Rectum (tissue), 1 donor: ENCODE measurements around the genes NANS, ALG2 and INVS.

GRCh38 chr9:97528054-97528870, 26.8 kb downstream of the TMOD1 start:
- PRO-cap = no peak

DNA sequence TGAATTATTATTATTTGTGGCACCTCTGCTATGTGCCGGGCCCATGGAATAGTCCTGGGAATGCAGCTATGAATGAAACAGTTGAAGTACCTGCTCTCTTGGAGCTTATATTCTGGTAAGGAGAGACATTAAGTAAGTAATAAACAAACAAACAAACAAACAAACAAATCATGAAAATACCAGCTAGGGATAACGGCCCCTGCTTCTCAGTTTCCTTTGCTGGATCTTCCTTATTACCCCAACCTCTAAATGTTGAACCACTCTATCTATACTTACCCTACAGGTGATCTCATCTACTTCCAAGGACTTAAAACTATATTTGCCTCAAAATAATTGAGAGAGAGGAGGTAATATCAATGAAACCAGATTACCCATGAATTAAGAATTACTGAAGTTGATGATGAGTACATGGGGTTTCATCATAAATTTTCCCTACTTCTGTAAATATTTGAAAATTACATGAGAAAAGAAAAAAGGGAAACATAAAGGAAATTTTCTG, 2.8 kb downstream of the TSTD2 start:
- PRO-cap = no peak

GRCh38 chr9:97907035-97907511, 15.2 kb downstream of the TRMO start:
- PRO-cap = no peak

- PRO-cap = no peak
Measured at GRCh38 chr9:97907613-97907980, 14.7 kb downstream of the TRMO start.

GRCh38 chr9:98010940-98011656, 28.0 kb downstream of the ANP32B start:
- PRO-cap = no peak

DNA sequence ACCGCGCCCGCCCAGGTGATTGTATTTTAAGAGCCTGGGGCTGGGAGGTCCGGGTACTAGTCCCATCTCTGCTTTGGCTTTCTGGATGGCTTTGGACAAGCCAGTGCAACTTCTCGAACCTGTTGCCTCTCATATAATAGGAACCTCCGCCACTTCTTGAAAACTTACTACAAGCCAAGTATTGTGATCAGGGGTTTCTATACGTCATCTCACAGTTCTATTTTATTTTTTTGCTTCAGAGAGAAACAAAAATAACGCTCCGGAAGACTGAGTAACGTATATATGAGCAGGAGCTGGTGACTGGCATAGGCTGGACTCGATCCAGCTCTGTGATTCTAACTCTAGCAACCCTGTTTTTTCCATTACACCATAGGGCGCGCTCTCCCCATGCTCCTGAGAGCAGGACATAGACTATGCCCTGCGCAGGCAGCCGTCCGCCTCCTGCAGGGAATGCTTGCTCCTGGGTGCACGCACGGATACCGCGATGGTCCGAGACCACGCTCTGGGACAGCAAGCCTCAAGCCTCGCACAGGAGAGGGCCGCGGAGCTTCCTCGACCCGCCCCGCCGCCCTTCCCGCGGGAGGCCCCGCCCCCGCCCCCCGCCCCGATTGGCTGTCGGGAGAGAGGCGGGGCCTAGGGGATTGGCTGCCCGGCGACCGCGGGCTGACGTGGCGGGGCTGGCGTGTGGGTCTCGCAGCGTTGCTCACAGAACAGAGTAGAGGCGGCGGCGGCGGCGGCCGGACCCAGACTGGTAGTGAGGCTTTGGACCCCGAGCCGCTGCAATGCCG, at the start of gene NANS:
Gene NANS (plus strand): TSS at position 706 of the 788 bp plus-strand sequence.
- PRO-cap = bidirectional peak, plus-strand start at position 713 of the sequence, minus-strand start at position 452 of the sequence

GRCh38 chr9:98075224-98075812, 18.8 kb downstream of the NANS start:
- PRO-cap = no peak

DNA sequence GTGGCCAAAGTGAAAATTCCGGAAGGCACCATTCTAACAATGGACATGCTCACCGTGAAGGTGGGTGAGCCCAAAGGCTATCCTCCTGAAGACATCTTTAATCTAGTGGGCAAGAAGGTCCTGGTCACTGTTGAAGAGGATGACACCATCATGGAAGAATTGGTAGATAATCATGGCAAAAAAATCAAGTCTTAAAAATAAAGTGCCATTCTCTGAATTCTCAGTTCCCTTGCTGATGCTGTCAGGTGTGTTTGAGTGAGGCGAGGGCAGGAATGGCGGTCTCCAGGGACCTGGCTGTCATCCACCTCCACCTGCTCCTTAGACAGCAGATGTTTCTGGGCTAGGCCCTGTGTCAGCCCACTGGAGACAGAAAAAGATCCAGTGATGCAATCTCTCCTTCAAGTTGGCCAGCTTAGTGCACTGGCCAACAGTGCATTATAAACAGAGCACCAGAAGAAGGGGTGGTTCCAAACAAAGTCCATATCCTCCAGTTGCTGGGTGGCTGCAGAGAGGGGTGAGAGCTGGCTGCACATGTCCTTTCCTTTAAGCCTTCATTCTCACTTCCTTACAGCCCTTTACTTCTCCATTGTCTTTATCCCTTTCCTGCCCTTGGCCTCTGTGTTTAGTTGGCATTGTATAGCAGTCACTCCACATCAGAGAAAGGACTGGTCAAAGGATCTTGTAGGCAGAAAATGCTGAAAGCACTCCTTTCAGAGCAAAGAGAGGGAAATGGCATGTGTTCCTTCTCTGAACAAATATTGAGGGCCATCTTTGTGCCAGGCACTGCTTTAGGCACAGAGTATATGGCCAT, 26.5 kb downstream of the NANS start:
- PRO-cap = bidirectional peak, plus-strand start at position 503 of the sequence, minus-strand start at position 412 of the sequence

GRCh38 chr9:98099598-98100424, 19.2 kb downstream of the TRIM14 start:
- PRO-cap = no peak

- PRO-cap = bidirectional peak, plus-strand start at chr9:98120854, minus-strand start at chr9:98120672
Measured at GRCh38 chr9:98120622-98121054, 1.6 kb upstream of the TRIM14 start.

GRCh38 chr9:98809647-98810259, 2.3 kb downstream of the GALNT12 start:
- PRO-cap = bidirectional peak, plus-strand start at chr9:98809944, minus-strand start at chr9:98809780

- PRO-cap = no peak
Measured at GRCh38 chr9:98864289-98864690, 56.8 kb downstream of the GALNT12 start.

GRCh38 chr9:98998243-98999362, 54.9 kb downstream of the COL15A1 start:
- PRO-cap = no peak

GRCh38 chr9:99132410-99132838, 27.5 kb downstream of the TGFBR1 start:
- PRO-cap = no peak

GRCh38 chr9:99150051-99150671, 45.2 kb downstream of the TGFBR1 start:
- PRO-cap = no peak

GRCh38 chr9:99151897-99152537, 47.1 kb downstream of the TGFBR1 start:
- PRO-cap = no peak

DNA sequence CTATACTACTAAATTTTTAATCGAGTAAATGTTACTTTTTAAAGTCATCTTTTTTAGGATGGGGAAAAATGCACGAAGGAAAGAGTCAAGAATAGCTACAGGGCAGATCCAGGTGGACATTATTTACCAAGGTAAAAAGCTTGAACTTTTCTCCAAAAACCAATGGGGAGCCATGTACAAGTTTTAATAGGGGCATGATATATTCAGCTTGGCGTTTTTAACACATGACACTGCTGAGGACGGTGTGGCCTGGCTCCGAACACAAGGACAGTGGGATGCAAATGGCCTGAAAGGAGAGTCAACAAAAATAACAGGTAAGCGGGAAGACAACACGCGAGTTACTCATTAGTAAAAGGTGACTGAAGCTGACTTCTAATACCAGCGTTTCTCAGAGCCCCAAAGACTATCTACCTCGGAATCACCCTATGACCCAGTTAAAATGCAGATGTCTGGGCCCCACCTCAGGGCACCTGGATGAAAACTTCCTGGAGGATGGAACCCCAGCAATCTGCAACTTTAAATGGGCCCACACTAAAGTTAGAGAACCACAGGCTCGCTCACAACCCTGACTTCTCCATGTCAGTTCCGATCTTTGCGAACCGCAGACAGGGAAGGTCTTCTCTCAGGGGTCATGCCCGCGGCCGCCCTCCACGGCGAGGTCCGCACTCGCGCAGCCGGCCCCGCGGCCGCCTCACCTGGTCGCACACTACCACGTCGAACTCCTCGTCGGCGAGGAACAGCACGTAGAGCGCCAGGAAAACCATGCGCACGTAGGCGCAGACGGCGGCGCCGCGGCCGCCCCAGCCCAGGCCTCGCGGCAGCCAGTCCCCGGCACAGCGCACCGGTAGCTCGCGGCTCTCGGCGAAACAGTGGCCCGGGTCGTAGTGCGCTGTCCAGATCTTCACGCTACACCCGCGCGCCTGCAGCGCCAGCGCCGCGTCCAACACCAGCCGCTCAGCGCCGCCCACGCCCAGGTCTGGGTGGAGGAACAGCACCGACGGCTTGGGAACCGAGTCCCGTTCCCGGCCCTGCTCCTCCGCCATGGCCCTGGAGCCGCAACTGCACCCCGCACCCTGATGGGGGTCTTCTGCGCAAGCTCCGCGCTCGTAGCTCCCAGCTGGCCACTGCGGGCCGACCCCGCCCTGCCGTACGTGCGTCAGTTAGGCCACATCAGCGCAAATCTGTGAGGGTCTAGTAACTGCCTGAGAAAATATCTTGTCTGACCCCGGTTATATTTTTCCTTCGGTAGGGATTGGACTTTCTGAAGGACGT, at the start of gene ALG2:
Gene ALG2 (minus strand): TSS at position 1,091 of the 1,272 bp plus-strand sequence.
- PRO-cap = bidirectional peak, plus-strand start at position 706 of the sequence, minus-strand start at position 708 of the sequence; bidirectional peak, plus-strand start at position 885 of the sequence, minus-strand start at position 871 of the sequence; unidirectional peak, minus-strand start at position 978 of the sequence; bidirectional peak, plus-strand start outside the sequence, minus-strand start at position 1,078 of the sequence

DNA sequence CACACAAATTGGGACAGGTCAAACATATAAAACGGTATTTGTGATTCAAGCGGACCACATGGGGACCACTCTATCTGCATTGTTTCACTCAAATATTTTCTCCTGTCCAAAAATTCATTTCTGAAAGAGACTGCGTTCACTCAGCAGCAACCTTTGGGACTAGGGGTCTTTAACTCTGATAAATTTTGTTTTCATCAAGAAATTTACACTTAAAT, 1.2 kb upstream of the NR4A3 start:
- PRO-cap = no peak

DNA sequence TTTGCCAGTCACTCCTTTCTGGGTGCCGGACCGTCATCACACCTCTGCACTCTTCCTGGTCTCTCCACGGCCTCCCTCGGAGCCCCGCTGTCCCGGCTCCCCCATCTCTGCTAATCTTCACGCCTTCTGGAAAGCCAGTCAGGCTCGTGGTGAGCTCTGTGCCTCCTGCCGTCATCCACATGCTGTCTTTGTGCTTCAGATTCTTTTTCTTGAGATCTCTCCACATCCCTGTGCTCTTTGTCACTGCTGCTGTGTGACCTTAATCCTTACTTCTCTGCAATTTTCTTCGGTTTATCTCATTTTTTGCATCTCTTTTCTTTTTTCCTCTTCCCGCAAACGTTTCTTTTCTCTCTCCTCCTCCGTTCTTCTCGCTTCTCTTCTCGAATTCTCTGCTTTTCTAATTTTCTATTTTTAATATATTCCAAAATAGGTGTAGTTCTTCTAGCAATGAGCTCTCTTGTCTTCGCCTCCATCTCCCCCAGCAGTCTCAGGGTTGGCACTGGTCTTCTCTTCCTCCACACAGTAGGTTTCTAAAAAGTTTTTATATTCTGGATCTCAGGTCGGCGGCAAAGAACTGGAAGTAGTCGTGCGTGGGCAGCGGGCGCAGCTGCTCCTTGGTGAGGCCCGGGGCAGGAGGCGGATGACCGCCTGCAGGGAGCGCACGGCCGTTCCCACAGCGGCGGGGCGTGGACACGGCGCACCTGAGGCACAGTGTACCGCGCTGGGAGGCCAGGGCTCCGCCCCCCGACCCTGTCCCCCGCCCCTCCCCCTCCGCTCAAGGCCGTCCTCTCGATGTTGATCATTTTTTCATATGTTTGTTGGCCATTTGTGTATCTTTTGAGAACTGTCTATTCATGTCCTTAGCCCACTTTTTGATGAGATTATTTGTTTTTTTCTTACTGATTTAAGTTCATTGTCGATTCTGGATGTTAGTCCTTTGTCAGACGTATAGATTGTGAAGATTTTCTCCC, 92.3 kb downstream of the STX17 start:
- PRO-cap = no peak

DNA sequence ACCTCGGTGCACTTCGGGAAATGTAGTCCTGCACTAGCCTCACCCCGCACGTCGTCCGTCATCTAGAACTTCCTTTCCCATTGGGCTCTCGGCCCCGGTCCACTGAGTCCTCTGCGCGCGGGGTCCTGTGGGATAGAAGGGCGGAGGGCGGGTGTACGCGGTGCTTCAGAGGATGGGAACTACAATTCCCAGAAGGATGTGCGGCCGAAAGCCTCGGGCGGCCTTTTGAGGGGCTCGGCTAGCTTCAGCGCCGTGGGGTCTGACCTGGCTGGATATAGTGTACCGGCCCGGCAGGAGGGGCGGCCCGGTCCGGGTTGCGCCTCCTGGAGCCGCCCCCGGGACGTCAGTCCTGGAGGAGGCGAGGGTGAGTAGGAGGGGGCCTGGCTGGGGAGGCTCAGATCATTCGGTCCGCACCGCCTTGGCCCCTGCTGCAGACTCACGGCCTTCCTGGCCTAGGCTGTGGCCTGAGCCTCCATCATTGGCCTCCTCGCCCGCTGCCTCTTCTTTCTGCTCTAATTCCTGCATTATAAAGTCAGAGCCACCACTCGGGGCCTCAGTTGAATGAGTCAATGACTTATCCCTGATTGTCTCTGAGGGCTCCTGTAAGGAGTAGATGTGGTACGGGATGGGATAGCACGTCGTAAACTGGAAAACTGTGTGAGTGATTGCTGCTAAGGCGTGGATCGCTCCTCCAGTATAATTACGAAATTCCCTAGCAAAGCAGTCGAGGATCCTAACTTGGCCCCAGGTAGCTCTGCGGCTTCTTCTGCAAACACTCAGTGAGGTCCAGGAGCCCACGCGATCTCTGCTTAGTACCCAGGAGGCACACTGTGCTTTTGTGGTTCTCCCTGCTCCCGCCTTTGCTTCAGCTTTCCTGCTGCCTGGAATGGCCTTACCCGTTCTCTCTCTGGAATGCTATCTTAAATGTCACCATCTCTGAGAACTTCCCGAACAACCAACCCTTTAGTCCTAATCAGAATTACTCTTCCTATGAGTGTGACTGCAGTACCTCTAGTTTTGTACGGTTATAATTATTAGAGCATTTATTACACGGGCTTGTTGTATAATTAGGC, at the start of gene INVS:
Gene INVS (plus strand): TSS at position 191 of the 1,073 bp plus-strand sequence.
- PRO-cap = bidirectional peak, plus-strand start at position 207 of the sequence, minus-strand start outside the sequence; bidirectional peak, plus-strand start at position 643 of the sequence, minus-strand start at position 438 of the sequence